Ovary (tissue), 7 donors: ENCODE results near the gene BMERB1.

GRCh38 chr16:12646696-12647145 lies 157.0 kb downstream of the CPPED1 start:
- PRO-cap, 7 experiments, result no peak in any of the 7 experiments
- RAMPAGE, long total RNA, 2 experiments, result no peak in any of the 2 experiments

DNA sequence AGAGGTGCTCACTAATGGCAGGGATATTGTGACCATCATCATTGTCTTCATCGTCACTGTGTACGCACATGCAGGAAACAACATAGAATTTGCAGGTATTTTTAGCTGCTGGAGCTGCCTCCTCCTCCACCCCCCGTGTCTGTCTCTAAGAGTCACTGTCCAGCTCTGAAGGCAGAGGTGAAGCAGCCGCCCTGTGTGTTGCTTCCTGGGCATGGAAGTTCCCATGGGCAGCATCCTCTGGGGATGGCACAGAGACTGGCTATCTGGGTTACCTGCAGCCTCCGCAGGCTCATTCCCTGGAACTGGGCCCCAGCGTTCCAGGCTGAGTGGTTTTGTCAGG lies 41.6 kb upstream of the MRTFB start:
- PRO-cap, 7 experiments, result no peak in any of the 7 experiments
- RAMPAGE, long total RNA, 2 experiments, result no peak in any of the 2 experiments

DNA sequence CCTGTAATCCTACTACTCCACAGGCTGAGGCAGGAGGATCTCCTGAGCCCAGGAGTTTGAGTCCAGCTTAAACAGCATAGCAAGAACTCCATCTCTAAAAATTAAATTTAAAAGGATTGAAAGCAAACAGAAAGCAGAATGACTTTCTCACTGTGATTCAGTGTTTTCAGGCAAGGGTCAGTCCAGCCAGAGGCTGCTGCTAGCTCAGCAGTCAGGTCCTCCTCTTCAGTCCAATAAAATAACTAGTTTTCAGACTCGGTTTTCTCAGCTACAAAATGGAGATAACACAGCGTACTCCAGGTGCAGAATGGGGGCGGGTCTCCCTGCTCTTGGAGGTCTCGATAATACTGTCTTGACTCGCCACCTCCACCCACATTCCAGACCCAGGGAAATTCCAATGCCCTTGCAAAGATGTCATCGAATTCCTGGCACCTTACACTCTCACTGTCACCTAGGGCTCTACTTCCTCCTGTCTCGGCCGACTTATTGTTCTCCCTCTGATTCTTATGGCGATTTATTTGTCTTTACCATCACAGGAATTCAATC lies 20.6 kb upstream of the MRTFB start:
- PRO-cap, 7 experiments, result no peak in any of the 7 experiments
- RAMPAGE, long total RNA, 2 experiments, result no peak in any of the 2 experiments

DNA sequence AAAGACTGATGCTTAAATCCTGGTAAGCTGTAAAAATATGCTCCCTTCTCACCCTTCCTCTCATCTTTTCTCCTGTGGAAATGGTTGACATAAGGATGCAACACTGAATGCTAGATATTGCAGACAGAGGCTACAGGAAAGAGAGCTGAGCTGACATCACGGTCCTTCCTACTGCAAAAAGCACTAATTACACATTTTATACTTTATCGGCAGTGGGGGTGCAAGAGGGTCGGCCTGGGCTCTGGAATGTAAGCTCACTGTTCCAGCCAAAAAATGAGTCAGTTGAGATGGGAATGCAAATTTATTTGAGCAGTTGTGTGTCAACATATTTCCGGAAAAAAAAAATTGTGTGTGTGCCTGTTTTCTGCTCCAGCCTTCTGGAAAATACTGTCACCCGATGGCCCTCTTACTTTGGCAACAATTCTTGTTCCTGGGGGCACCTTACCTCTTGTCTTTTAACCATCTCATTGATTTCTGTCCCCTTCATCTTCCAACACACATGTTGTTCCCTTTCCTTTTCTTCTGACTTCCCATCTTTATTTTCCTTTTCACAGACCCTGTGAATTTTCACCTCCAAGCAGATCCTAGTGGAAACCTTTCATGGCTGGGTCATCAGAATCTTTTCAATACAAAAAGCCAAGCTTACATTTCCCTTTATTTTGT lies 14.1 kb upstream of the MRTFB start:
- PRO-cap, 7 experiments, result peak in 2 of 7 experiments; most common plus-strand start position 356 of the sequence (in 2); most common minus-strand start position 170 of the sequence (in 1)
- RAMPAGE, long total RNA, 2 experiments, result no peak in any of the 2 experiments

GRCh38 chr16:14057606-14058333 lies 13.3 kb upstream of the MRTFB start:
- PRO-cap, 7 experiments, result peak in 1 of 7 experiments; most common minus-strand start chr16:14058005 (in 1)
- RAMPAGE, long total RNA, 2 experiments, result no peak in any of the 2 experiments

DNA sequence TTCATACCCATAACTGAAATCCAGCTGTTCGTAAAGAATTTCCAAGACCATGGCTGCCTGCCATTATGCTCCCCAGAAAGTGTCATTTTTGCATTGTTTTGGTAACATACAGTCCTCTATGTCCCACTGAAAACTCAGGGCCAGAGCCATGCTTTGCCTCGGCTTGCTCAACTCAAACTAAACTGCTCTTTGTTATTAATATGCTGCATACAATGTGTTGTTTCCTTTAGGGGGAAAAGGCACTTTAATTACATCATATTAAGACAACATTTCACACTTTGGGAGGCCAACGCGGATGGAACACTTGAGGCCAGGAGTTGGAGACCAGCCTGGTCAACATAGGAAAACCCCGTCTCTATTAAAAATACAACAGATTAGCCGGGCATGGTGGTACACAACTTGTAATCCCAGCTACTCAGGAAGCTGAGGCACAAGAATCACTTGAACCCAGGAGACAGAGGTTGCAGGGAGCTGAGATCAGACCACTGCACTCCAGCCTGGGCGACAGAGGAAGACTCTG lies 132.2 kb downstream of the MRTFB start:
- PRO-cap, 7 experiments, result no peak in any of the 7 experiments
- RAMPAGE, long total RNA, 2 experiments, result no peak in any of the 2 experiments

- PRO-cap, 7 experiments, result no peak in any of the 7 experiments
- RAMPAGE, long total RNA, 2 experiments, result start-site peak on the plus strand in 1 of 2 experiments, at chr16:14236573-14236718 at its widest, 6 reads per replicate
Measured at GRCh38 chr16:14236201-14237024, 165.3 kb downstream of the MRTFB start.

GRCh38 chr16:14292051-14292299 lies 220.9 kb downstream of the MRTFB start:
- PRO-cap, 7 experiments, result no peak in any of the 7 experiments
- RAMPAGE, long total RNA, 2 experiments, result no peak in any of the 2 experiments

DNA sequence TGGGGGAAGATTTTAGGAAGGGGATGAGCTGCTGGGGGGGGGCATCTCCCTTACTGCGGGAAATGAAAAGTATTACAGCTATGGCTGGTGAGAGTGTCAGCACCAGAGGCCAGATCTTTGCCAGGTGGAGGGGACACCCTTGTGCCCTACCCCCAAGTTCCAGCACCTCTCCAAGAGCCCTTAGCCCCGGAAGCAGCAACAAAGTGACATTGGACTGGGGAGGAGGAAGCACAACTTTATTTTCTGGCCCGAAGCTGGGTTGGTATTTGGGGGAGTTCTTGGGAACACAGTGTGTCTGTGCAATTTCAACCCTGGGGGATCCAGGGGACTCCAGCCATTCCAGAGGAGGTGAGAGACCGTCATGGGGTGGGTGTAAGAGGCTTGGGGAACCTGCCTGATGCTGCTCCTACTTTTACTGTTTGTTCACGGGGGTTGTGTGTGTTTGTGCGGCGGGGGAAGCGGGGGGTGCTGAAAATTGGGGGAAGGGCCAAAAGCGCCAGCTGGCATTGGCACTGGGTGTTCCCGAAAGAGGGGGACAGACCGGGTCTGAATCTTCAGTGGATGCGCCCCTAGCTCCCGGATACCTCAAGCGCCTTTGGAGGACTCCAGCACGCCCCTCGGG lies 230.2 kb downstream of the MRTFB start:
- PRO-cap, 7 experiments, result peak in 4 of 7 experiments; most common plus-strand start position 337 of the sequence (in 2); most common minus-strand start position 414 of the sequence (in 2)
- RAMPAGE, long total RNA, 2 experiments, result no peak in any of the 2 experiments

DNA sequence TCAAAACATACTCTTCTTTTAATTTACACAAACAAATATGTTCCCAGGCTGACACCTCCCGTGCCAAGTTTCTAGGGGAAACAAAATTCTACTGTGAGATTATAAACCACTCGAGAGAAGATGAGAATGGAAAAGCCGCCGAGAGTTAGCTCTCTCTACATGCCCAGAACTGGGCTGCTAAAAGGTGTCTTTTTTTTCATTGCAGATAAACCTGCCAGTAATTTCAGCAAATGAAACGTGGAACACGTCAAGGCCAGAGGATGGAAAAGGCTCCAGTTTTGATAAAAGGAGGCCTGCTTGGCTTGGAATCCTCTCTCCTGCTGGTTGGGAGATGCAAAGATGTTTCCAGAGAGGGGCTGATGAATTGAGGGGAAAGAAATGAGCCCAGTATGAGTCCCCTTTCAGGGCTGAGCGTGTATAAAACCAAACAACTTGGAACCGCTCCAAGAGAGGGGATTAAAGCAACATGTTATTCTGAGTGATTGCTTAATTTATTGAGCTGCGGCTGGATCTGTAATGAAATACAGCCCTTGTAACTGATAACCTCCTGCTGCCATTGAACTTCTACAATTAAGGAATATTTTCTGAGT lies 254.8 kb downstream of the MRTFB start:
- PRO-cap, 7 experiments, result no peak in any of the 7 experiments
- RAMPAGE, long total RNA, 2 experiments, result no peak in any of the 2 experiments

GRCh38 chr16:14337357-14338126 lies 266.4 kb downstream of the MRTFB start:
- PRO-cap, 7 experiments, result no peak in any of the 7 experiments
- RAMPAGE, long total RNA, 2 experiments, result no peak in any of the 2 experiments

- PRO-cap, 7 experiments, result no peak in any of the 7 experiments
- RAMPAGE, long total RNA, 2 experiments, result no peak in any of the 2 experiments
Measured at GRCh38 chr16:14399894-14400395, 230.1 kb downstream of the PARN start.

- PRO-cap, 7 experiments, result no peak in any of the 7 experiments
- RAMPAGE, long total RNA, 2 experiments, result no peak in any of the 2 experiments
Measured at GRCh38 chr16:14490193-14490851, 139.7 kb downstream of the PARN start.

DNA sequence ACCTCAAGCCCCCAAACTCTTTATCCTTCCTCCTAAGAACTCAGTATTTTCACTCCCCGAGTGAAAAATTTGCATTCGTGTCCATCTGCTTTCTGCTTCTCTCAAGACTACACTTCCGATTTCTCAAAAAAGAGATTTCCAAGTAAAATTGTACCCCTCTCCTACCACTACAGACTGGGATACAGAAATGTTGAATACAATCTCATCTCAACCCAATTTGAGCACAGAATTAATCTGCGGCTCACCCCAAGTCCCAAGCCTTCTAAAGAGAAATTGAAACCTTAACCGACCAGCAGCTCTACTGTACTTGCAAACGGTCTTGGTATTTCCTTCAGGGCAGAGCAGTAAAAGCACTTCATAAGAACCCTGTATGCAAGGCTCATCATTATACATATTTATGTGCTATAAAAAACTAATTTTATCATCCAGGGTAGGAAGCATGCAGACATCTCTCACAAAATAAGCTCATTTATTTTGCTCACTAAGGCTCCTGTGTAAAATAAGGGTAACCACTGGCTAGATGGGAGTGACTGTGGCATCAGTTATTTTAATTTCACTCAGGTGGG lies 65.2 kb downstream of the PARN start:
- PRO-cap, 7 experiments, result peak in 1 of 7 experiments; most common minus-strand start position 275 of the sequence (in 1)
- RAMPAGE, long total RNA, 2 experiments, result no peak in any of the 2 experiments

GRCh38 chr16:14633162-14633646 lies 453 bp downstream of the BFAR start:
- PRO-cap, 7 experiments, result peak in 7 of 7 experiments; most common plus-strand start chr16:14633356 (in 2); most common minus-strand start chr16:14633288 (in 6)
- RAMPAGE, long total RNA, 2 experiments, result no peak in any of the 2 experiments

GRCh38 chr16:15033081-15033855 lies 22.6 kb downstream of the NTAN1 start:
- PRO-cap, 7 experiments, result no peak in any of the 7 experiments
- RAMPAGE, long total RNA, 2 experiments, result no peak in any of the 2 experiments

DNA sequence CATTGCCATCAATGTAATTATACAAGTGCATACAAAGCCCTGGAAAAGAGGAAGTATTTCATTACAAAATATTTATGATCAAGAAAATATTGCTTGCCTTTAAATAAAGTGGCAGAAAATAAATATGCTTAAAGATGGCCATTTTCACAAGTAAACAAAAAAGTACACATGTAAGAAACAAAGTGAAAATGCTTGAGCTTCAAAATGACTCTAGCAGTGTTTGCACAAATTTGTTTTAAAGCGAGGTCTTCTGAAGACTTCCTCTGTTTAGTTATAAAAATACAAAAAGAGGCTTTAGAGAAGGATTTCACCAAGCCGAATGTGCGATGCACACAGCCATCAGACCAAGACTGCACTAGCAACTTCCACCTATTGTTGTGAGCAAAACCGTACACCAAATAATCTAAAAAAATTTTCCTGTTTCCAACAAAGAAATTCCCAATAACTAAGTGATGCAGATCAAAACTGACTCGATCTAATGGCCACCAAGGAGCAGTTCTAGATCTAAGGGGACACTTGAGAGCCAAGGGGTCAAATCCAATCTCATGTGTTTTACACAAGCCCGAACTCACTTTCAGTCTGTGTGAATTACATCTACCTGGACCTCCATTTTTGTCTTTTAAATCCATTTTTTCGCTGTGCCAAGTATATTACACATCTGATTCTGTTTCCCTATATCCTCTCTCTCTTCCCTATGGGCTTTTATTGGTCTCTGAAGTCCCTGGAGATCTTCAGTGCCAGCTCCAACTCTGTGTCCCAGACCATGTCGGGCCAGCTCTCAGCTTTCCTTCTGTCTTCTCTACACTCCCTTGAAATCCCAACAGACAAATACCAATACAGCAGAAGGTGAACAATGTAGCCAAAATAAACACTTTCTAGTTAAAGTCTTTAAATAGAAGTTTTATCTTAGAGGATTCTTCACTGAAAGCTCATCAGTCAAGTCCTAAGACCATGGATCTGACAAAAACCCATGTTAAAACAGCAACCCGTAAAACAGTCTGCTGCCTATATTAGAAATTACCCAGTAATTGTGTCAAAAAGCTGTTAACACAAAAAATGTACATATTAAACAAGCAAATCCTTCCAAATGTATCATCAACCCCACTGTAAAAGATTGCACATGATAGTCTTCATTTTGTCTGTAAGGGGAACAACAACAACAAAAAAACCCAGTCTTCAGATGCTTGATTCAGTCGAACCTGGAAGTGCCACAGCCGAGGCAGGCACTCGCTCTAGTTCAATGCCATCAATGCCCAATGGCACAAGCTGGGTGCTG lies 5.0 kb upstream of the NTAN1 start:
- PRO-cap, 7 experiments, result no peak in any of the 7 experiments
- RAMPAGE, long total RNA, 2 experiments, result no peak in any of the 2 experiments

DNA sequence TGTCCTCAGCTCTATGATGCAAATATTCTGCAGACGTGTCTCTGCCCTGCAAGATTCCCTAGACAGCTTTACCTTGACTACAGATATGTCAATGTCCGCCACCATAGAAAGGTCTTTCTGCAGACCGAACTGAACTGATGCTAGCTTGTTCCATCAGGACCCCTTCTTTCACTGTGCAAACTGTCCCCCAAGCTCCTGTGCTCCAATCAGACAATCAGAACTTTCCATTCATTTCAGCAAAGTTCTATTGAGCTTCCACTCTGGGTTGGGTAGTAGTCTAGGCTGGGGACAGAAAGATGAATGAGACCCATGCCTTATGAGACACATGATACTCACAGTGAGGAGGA lies 75.1 kb upstream of the RRN3 start:
- PRO-cap, 7 experiments, result no peak in any of the 7 experiments
- RAMPAGE, long total RNA, 2 experiments, result no peak in any of the 2 experiments

DNA sequence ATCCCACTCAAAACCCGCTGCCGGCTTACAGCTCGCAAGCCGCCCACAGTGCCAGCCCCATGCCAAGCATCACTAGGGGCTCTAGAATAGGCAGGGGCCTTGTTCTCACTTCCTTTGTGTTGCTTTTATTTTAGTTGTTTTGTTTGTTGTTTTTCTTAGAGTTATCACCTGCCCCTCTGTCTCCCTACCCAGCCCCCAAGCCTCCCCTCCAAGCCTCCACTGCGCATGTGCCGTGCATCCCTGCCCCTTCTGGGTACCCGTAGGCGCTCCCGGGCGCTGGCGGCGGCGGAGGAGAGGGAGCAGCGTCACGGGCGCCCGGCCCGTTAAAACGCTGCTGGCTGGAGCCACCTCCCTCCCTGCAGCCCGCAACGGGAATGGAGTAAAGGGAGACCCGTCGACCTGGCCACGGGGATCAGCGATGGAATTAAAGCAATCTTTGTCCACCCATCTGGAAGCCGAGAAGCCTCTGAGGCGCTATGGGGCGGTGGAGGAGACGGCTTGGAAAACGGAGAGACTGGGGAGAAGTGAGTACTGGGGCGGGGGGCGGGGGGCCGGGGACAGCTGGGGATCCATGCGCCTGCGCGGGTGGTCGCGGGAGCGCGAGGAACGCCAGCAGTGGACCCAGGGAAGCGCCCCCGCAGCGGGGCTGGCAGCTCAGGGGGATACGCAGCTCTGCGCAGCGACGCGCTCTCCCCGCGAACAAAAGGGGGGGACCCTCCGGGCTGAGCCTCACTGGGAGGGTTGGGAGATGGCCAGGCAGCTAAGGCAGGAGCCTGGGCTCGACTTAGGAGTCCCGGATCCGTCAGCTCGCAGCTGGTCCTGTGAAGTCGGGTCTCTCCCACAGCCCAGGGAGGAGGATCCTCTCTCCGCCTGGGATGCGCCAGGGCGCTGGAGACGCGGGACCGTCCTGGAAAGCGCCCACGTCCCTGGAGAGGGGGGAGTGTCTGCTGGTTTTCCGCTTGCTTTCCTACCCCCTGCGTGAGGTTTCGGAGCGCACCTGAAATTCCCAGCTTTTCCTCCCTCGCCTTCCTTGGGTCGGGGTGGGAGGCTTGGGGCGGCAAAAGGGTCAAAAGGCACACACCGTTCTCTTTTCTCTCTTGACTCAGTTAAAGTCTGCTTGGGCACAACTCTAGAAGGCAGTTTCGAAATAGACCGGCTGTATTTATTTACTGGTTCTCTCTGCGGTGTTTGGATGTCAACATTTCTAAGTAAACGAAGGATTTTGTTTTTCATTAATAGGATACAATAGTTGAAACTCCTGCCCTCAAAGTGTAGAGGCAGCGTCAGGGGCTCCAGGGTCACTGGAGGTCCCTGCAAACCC lies at the start of gene BMERB1:
Gene BMERB1, plus strand, starts transcription at position 353 of the 1,321 bp plus-strand sequence.
- PRO-cap, 7 experiments, result peak in 7 of 7 experiments; most common plus-strand start position 276 of the sequence (in 7); most common minus-strand start position 701 of the sequence (in 4)
- RAMPAGE, long total RNA, 2 experiments, result start-site peak on the plus strand in 2 of 2 experiments, centred at positions 304 to 317 of the sequence, 296 to 992 reads per replicate

- PRO-cap, 7 experiments, result peak in 1 of 7 experiments; most common plus-strand start chr16:15487875 (in 1); most common minus-strand start chr16:15487672 (in 1)
- RAMPAGE, long total RNA, 2 experiments, result no peak in any of the 2 experiments
Measured at GRCh38 chr16:15487561-15488051, 53.2 kb downstream of the BMERB1 start.